ENCODE data around the gene LEPR.

DNA sequence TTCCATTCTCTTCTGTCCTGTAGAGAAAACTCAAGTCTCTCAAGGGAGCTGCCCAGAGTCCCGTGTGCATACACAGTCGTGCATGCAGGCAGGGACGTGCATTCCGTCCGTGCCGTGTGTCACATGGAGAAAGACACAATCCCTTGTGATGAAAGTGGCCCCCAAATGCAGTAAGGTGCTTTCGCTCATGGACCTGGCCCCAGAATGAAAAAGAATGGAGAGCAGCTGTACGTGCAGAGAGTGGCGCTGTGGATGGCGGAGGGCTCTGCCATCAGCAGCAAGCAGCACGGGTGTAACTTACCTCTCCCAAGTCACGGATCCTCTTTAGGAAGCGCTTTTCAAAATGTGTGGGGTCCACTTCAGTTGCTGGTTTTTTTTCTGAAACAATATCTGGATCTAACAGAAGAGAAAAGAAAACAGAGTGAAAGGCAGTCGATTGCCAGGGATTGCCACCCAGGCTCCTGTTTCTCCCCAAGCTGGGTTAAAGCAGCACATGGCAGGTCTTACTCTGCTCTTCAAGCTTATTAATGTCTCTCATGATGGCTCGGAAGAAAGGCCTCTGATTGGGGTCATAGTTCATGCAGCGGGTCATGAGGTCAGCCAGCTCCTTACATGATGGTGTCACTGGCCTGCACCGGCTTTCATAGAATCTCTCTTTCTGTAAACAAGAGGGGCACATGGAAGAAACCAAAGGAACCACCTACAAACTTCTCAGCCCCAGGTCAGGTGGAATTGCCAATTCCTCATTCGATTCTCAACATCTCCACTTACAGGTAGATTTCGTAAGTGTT is 96.3 kb downstream of the RAVER2 start:
- PRO-cap, 2 experiments: no peak in any of the 2 experiments

DNA sequence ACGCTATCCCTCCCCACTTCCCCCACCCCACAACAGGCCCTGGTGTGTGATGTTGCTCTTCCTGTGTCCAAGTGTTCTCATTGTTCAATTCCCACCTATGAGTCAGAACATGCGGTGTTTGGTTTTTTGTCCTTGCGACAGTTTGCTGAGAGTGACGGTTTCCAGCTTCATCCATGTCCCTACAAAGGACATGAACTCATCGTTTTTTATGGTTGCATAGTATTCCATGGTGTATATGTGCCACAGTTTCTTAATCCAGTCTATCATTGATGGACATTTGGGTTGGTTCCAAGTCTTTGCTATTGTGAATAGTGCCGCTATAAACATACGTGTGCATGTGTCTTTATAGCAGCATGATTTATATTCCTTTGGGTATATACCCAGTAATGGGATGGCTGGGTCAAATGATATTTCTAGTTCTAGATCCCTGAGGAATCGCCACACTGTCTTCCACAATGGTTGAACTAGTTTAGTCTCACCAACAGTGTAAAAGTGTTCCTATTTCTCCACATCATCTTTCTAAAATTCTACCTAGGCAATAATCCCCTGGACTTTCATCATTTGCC is 47.1 kb downstream of the JAK1 start:
- PRO-cap, 2 experiments: no peak in any of the 2 experiments

DNA sequence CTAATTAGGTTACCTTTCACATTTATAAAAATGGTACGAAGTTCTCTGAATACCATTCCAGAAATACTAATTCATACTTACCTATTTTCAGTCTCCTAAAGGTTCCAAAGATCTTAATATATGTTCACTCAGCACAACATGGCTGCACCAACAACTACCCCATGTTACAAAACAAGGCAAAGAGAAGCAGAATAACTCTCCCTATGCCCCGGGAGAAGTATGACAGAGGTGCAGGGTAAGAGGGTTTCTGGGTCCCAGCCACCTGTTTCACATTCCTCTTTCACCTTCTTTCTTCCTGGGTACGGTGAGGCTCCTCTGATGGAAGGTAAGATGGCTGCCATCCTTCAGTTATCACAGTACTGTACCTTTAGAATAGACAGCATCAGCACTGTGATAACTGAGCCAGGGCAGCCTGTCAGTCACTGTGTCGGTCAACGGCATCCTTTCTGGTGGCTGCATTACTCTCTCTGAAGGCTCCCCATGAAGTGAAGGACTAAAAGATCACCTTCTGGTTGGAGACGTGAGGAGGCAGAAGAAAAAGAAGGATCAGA is 89.8 kb upstream of the AK4 start:
- PRO-cap, 2 experiments: no peak in any of the 2 experiments

GRCh38 chr1:65175998-65176614 is 28.1 kb downstream of the AK4 start:
- PRO-cap, 2 experiments: no peak in any of the 2 experiments

- PRO-cap, 2 experiments: peak in 2 of 2 experiments; most common plus-strand start chr1:65254462 (in 2); most common minus-strand start chr1:65254361 (in 1)
These were observed 55.1 kb upstream of the DNAJC6 start for GRCh38 chr1:65254231-65254743.

- PRO-cap, 2 experiments: peak in 1 of 2 experiments; most common plus-strand start chr1:65265807 (in 1)
These were observed 43.7 kb upstream of the DNAJC6 start for GRCh38 chr1:65265285-65266443.

GRCh38 chr1:65418804-65419569 is 1.5 kb upstream of the LEPR start:
- PRO-cap, 2 experiments: no peak in any of the 2 experiments

- PRO-cap, 2 experiments: peak in 2 of 2 experiments; most common plus-strand start chr1:65420584 (in 1)
These were observed at the start of gene LEPR for GRCh38 chr1:65420399-65421296. Gene LEPR (plus strand): TSS chr1:65420668.

DNA sequence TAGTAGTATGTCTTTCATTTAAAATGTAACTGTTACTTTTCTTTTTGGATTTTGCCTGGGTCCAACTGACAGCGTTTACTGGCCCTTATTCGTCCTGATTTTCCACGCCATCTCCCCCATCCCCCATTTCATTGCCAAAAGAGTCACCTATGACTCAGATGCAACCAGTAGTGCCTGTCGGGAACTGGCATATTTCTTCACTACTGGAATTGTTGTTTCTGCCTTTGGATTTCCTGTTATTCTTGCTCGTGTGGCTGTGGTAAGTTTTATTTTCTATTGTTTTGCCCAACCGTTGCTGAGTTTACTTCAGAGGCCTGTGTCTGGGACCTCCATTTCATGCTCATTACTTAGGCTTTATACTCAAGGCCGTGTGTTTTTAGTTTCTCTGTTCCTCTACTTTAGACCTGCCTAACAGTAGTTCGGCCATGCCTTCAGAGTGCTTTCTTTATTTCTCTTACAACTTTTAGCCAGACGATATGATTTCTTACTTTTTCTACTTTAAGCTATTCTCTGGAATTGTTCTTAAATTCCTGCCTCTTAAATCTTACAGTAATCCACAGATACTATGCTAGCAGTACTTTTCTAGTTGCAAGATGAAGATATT is 9.4 kb downstream of the LEPR start:
- PRO-cap, 2 experiments: no peak in any of the 2 experiments

DNA sequence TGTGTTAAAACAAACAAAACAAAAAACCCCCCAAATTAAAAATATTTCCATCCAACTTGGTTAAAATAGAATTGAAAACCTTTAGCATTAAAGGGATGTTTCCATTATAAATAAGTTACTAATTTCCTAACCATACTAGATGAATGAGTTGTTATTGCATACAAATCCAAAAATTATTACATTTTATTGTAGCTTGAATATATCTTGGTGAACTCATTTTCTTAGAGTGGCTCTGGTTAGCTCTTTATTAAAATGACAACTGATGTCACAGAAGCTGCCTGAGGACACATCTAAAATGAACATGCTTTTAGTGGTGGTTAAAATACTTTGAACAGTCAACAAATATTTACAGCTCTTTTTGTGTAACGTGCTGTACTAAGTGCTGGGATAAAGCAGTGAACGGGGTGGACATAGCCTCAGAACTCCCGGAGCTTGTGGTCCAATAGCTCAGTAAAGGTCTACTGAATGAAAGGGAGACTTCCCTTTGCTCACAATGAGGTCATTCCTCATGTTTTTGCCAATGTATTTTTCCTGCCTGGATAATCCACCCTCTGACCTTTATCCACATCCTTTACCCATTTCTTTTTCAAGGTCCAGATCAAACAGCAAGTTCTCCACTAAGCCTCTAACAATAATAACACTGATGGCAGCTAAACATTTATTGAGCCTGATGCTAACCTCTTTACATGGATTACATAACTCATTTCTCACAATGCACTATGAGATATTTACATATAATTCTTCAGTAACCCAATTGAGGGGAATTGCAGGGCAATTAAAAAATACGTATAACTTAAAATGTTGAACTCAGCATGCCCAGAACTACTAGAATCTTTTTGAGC is 55.8 kb downstream of the LEPR start:
- PRO-cap, 2 experiments: no peak in any of the 2 experiments

DNA sequence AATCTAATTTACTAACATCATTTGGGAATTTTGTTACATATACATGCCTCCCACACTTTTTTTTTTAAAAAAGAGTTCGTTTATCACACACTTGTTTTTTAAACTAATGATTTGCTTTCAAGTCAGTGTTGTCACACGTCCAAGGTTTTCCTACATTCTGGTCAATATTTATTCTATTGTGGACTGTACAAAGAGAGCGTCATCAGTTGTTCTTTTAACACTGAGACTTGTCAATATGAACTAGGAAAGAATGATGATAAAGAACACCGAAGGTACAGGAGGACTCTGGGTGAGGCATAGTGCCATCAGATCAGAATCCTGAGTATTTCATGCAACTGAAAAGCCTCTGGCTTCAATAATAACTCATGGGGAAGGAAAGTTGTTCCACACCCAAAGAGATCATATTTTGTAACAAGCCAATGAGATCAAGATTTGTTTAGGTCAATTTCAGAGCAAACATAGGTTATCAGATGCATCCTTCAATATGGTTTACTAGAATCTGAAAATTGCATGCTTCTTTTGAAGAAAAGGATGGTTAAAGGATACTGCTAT is 63.9 kb downstream of the LEPR start:
- PRO-cap, 2 experiments: no peak in any of the 2 experiments

- PRO-cap, 2 experiments: no peak in any of the 2 experiments
These were observed 104.3 kb downstream of the LEPR start for GRCh38 chr1:65524731-65525152.

DNA sequence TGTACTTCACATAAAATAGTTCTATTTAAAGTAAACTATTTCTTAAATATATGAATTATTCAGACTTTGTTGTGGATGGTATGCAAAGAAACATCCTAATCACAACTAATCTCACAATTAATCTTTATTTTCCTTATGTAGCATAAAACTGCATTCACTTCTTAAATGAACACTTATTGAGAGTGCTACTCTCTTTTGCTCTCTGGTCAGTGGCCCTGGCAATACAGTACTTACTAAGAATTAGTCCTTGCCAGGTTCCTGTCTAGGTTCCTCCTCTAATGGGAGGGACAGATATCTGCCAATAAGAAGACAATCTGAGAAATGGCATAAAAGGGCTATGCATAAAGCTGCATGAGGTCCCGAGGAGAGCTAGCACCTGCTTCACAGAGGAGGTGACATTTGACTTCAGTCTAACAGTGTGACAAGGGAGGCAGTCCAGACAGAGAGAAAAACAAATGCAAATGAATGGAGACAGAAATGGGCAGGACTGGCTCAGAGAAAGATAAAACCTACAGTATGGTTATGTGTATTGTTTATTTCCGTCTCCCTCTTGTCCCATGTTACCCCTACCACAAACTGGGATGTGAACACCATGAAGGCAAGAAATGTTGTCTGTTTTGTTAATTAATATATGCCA is 357.1 kb upstream of the SGIP1 start:
- PRO-cap, 2 experiments: no peak in any of the 2 experiments

DNA sequence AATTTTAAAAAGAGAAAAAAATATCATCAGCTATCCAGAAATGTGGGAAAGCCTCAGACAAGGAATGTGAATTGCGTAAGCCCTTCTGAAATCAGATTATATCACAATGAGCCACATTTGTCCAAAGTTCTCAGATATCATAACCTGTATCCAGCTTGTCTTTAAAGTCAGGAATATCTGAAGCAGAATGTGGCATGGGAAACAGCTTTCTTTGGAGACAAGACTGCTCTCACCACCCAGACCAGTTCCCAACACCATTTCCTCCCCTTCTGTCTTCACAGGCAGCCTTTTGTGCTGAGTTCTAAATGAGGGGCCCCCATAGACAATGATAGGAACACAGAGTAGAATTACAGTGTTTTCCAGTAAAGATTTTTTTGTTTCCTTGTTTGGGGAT is 351.1 kb upstream of the SGIP1 start:
- PRO-cap, 2 experiments: no peak in any of the 2 experiments

- PRO-cap, 2 experiments: no peak in any of the 2 experiments
These were observed 218.2 kb upstream of the SGIP1 start for GRCh38 chr1:66315711-66316142.

DNA sequence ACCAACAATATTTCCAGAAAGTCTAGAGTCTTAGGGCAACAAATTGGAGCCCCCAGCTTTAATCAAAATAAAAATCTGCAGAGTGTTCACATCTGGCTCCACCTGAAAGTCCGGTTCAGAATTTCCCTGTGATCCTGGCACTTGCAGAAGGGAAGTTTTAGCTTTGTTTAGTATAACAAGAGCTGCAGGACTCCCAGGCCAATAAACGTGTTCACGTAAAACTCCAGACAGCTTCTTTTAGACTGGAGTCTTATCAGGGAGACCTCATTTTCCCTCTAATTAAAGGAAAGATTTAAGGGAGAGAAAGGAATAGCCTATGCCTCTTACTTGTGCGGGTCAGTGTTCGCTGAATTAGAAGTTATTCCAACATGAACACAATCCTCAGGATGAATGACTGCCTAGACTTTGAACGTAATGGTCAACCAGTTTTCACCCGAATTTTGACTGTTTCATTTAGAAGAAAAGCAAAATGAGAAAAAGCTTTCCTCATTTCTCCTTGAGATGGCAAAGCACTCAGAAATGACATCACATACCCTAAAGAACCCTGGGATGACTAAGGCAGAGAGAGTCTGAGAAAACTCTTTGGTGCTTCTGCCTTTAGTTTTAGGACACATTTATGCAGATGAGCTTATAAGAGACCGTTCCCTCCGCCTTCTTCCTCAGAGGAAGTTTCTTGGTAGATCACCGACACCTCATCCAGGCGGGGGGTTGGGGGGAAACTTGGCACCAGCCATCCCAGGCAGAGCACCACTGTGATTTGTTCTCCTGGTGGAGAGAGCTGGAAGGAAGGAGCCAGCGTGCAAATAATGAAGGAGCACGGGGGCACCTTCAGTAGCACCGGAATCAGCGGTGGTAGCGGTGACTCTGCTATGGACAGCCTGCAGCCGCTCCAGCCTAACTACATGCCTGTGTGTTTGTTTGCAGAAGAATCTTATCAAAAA is 202.1 kb upstream of the SGIP1 start:
- PRO-cap, 2 experiments: peak in 2 of 2 experiments; most common plus-strand start position 170 of the sequence (in 2); most common minus-strand start position 551 of the sequence (in 1)

- PRO-cap, 2 experiments: peak in 2 of 2 experiments; most common plus-strand start chr1:66334044 (in 1); most common minus-strand start chr1:66333679 (in 1)
These were observed 200.3 kb upstream of the SGIP1 start for GRCh38 chr1:66333463-66334215.

- PRO-cap, 2 experiments: no peak in any of the 2 experiments
These were observed 193.9 kb upstream of the SGIP1 start for GRCh38 chr1:66339918-66340490.

DNA sequence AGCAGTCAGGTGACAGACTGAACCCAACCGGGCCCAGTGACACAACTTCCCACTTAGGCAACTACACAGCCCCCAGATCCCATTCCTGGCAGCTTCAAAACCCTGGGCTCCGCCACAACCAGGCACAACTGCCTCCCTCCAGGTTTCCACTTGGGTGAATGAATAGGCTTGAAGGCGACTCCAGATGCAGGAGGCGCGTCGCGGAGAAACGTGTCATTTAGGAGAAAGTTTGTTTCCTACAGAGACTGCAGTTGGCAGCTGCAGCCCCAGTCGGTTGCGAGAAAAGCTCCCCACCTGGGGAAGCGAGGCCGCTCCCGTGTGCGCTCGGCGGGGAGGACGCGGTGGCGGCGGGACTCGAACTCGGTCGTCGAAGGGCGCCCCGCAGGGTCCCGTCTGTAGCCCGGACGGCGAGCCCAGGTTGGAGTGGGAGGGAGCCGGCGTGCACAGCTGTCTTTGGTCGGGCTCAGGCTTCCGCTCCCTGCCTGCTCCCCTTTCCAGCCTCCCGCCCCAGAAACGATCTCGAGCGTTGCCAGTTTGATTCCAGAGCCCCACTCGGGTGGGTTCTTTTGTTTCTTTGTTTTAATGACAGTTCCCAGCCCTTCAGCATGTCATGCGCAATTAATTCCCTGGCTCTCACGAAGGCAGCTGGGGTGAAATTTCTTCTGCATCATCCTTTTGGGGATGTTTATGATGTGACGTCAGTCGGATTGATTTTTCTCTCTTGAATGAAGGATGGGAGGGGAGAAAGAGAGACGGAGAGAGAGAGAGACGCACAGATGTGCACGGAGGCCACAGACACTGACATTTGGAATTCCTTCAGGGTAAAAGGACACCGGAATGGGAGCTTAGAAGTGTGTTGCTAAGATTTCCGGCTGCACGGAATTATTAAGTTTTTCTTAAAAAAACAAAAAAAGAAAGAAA is 841 bp upstream of the SGIP1 start:
- PRO-cap, 2 experiments: peak in 2 of 2 experiments; most common plus-strand start position 742 of the sequence (in 2); most common minus-strand start position 501 of the sequence (in 1)

GRCh38 chr1:66948700-66949076 is 23.9 kb downstream of the MIER1 start:
- PRO-cap, 2 experiments: no peak in any of the 2 experiments

Data from Colon Carcinoma Metastatic in the Lung (tissue), 2 donors.